Karpas-422 (cell line): ENCODE data around the genes ZNRD2, KAT5 and FOSL1.

DNA sequence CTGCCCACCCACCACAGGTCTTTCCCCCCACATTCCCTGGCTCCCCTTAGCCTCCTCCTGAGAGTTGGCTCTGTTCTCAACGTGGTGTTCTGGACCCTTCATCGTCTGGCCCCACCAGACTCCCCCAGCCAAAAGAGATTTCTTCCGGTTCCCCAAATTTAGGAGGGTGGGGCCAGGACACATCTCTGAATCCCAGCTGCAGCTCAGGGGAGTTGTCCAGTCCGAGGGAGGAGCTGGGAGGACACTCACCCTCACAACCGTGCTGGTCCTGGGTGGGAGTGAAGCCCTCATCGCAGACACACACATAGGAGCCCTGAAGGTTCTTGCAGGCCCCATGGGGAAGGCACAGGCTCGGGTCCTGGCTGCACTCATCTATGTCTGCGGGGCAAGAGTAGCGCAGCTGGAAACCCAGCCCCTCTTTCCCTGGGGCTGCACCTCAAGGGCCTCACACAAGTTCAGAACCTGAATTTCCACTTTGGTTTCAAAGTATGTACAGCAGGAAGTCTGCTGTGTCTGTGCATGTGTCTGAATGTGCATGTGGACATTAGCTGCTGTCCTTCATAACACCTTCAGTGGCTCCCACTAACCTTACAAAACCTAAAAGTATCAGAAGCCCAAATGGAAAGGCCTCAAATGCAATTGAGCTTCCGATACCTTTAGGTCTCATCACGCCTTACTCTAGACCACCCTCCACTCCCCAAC is 16.6 kb downstream of the SCYL1 start:
- PRO-cap = no peak
- RAMPAGE, long total RNA = no peak

- PRO-cap = bidirectional peak, plus-strand start at chr11:65570477, minus-strand start at chr11:65570299
- RAMPAGE, long total RNA = start-site peak on the minus strand at chr11:65570306-65570367, 20 and 32 reads in 2 replicates; start-site peak on the plus strand at chr11:65570447-65570486, 179 and 69 reads in 2 replicates
Measured at GRCh38 chr11:65569384-65570681, at the start of gene ZNRD2. Gene ZNRD2, plus strand, starts transcription at chr11:65570477.

DNA sequence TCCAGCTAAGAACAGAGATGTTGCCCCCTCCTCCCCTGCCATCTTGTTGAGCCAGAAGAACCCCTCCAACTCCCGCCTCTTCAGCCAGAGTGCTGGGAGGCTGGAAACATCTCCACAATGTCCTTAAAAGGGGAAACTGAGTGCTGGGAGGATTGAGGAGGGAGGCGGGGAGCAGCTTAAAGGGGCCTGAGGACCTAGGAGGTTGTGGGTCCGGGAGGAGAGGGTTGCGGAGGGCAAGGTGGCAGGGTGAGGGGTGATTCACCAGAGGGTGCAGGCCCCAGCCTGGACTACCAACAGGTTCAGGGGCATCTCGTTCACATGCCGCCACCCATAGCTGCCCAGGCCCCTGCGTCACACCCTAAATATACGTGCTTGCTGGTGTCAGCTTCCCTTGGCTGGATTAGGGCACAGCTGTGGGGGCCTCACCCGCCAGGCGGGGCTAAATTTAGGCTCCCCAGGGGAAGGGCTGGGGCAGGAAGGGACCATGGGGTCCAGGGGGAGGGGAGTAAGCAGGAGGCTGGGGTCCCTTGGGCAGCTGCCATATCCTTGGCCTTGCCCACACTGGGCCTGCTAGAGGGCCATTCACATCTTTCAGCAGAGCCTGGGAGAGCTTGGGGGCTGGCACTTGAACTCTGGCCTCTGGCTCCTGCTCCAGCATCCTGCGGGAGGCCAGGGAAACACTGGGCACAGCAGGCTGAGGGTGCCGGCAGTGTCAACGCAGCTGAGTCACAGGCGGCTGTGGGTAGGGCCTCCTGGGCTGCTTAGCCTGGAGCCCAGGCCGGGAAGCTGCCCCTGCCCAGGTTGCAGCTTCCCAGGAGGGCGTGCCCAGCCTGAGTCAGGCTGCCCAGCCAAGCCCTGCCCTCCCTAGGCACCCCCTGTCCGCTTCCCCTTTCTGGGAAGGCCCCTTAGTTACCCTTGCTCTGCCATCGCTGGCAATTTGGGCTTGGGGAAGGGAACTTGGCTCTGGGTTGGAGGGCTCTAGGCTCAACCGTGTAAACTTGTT is 1.3 kb downstream of the EHBP1L1 start:
- PRO-cap = unidirectional peak, minus-strand start at position 366 of the sequence
- RAMPAGE, long total RNA = no peak

GRCh38 chr11:65577814-65578075 is 1.9 kb downstream of the EHBP1L1 start:
- PRO-cap = no peak
- RAMPAGE, long total RNA = no peak

DNA sequence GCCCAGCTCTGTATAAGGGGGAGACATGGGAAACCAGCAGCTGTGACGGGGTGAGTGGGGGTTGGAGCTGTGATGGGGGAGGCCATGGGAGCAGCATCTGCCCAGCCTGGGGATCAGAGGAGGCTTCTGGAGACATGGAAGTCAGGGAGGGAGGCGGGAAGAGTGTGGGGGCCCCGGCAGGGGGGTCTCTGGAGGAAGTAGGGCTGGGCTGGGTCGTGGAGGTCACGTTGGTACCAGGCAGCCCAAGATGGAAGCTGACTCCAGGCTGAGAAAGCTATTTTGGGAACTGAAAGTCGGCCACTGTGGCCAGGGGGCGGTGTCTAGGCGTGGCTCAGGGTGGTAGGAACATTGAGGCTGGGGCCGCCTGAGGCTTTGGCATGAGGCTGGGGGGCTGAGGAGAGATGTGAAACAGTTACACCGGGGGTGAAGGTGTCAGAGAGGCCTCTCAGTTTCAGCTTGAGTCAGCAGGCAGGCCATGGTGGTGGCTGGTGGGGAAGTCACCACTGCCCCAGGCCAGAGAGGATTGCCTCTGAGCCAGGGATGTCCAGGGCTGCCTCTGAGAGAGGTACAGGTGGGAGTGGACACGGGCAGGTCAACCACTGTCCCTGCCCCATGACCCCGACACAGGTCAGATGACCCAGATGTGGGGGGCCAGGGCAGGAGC is 7.5 kb downstream of the KCNK7 start:
- PRO-cap = no peak
- RAMPAGE, long total RNA = no peak

GRCh38 chr11:65643680-65644271 is 5.9 kb downstream of the SIPA1 start:
- PRO-cap = no peak
- RAMPAGE, long total RNA = no peak

DNA sequence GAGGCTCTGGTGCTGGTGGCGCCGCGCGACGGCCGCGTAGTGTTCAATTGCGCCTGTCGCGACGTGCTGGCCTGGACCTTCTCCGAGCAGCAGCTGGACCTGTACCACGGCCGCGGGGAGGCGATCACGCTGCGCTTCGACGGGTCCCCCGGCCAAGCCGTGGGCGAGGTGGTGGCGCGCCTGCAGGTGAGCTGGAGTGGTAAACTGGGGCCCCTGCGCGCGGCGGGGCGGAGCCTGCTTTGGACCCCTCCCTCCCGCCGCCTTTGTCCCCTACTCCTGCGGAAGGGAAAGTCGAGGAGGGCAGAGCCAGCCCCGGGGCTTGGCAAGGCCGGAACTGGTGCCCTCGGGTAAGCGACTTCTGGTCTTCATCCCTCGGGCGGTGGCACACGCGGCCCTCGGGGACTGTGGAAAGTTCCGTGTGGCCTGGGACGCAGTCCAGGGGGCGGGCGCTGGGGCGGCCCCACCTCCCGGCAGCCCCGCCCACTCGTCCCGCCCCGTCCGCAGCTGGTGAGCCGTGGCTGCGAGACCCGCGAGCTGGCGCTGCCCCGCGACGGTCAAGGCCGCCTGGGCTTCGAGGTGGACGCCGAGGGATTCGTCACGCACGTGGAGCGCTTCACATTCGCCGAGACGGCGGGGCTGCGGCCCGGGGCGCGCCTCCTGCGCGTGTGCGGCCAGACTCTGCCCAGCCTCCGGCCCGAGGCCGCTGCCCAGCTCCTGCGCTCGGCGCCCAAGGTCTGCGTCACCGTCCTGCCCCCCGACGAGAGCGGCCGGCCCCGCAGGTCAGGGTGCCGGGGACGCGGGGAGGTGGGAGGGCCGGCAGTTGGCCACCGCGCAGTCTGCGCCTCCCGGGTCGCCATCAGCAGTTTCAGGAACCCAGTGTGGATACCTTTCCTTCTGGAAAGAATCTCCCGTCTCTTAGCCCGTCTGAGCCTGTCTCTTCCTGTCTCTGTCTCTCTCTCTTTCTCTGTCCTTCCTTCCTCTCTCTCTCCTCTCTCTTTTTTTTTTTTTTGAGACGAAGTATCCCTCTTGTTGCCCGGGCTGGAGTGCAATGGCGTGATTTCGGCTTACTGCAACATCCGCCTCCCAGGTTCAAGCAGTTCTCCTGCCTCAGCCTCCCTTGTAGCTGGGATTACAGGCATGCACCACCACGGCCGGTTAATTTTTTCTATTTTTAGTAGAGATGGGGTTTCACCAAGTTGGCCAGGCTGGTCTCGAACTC is 9.4 kb downstream of the SIPA1 start:
- PRO-cap = no peak
- RAMPAGE, long total RNA = no peak

DNA sequence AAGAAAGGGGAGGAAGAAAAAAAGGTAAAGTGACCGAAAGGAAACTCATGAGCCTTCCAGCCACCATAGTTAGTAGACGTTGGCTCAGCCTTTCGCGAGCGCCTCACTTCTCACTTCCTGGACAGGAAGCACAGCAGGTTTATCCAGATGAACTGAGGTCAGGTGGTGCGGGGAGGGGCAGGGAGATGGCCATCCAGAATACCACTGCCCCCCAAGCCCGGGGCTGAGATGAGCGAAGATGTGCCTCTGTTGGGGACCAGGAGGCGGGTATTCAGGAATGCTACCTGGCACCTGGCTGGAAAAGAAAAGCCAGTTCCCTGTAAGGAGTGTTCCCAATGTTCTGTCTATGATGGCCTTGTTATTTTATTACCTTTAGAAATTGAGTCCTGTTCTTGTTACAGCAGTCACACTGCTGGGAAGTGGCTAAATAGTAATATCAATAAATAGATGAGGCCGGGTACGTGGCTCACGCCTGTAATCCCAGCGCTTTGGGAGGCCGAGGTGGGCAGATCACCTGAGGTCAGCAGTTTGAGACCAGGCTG is 19.5 kb upstream of the KAT5 start:
- PRO-cap = no peak
- RAMPAGE, long total RNA = no peak

GRCh38 chr11:65711973-65713176 is at the start of gene KAT5:
Gene KAT5, plus strand, starts transcription at chr11:65712252.
- PRO-cap = bidirectional peak, plus-strand start at chr11:65712252, minus-strand start at chr11:65712223
- RAMPAGE, long total RNA = no peak

GRCh38 chr11:65713839-65714402 is 1.9 kb downstream of the KAT5 start:
- PRO-cap = no peak
- RAMPAGE, long total RNA = no peak

DNA sequence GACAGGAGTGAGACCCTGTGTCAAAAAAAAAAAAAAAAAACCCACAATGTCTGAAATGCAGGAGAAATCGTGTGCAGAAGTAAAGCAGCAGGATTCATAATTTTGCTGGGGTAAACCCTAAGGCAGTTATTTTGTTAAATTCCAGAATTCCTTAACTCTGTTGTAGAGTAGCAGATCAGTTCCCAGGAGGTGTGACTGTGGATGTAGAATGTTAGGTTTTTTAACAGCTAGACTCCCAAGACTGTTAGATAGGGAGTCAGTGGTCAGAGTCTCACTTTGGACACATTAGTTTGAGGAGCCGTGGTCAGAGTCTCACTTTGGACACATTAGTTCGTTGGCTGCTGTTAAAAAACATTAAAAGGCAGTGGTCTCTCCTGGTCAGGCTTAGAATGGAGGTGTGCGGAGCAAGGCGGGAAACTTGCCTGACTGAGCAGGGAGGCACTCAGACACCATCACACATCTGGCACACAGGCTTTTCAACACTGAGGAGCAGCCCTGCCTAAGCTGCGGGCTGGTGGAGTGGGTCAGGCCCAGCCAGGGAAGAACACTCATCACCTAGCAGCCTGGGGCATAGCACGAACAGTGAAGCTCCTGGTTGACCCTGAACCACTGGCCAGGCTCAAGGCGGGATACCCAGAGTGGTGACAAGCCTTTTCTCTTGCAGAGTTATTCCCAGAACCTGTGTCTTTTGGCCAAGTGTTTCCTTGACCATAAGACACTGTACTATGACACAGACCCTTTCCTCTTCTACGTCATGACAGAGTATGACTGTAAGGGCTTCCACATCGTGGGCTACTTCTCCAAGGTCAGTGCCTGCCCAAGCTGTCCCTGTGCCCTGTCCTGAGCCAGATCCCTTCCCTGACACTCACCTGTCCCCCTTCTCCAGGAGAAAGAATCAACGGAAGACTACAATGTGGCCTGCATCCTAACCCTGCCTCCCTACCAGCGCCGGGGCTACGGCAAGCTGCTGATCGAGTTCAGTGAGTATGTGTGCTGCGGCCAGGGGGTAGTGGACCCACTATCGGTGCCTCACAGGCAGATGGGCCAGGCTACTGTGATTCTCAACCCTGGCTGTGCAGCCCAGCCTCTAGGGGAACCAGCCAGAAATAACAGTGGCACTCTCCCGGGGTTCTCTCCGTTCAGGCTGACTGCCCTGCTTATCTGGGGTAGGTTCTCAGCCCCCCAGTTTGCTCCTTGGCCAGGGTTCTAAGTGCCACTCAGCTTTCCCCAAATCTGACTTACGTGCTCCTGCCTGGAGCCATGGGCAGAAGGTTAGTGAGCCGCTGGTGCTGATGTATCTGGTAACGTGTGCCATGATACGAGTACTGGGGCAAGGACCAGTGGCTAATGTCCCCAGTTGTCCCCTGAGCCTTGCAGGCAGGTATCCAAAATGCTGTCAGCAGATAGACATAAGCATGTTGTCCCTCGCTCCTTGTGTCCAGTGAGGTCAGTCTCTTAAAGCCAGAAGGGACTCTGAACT is 4.1 kb downstream of the RNASEH2C start:
- PRO-cap = no peak
- RAMPAGE, long total RNA = no peak

GRCh38 chr11:65789698-65790422 is 3.0 kb downstream of the OVOL1 start:
- PRO-cap = no peak
- RAMPAGE, long total RNA = no peak

DNA sequence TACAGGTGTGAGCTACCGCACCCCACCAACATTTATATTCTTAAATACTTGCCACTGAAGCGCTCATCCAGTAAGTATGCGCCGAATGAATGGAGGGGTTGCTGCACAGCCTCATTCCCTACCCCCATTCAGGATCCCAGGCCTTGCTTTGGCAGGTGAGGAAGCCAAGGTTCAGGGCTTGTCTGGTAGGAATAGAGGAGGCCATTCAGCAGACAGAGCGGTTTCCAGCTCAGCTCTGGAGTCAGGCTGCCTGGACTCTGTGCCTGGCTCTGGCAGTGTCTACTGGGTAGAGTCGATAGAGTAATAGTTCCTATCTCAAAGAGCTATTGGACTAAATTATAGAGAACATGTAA is 6.8 kb upstream of the SNX32 start:
- PRO-cap = no peak
- RAMPAGE, long total RNA = no peak

GRCh38 chr11:65865839-65867308 is 6.1 kb downstream of the MUS81 start:
- PRO-cap = no peak
- RAMPAGE, long total RNA = no peak

DNA sequence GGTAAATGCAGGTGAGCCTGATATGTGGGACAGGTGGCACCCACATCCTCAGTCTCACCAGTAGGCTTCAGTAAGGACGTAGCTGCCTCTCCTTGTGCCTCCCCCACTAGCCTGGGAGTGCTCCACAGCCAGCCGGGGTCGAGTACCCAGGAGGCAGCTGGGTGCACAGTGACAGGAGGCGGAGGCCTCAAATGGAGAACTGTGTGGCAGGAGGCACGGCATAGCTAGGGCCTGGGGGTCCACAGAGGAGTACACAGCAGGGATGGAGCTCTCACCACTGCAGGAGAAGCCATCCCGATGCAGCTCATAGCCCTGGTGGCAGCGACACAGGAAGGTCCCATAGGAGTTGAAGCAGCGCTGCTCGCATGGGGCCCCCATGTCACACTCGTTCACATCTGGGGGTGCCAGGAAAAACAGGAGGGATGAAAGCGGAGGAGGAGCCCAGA is 3.0 kb downstream of the EFEMP2 start:
- PRO-cap = no peak
- RAMPAGE, long total RNA = no peak

DNA sequence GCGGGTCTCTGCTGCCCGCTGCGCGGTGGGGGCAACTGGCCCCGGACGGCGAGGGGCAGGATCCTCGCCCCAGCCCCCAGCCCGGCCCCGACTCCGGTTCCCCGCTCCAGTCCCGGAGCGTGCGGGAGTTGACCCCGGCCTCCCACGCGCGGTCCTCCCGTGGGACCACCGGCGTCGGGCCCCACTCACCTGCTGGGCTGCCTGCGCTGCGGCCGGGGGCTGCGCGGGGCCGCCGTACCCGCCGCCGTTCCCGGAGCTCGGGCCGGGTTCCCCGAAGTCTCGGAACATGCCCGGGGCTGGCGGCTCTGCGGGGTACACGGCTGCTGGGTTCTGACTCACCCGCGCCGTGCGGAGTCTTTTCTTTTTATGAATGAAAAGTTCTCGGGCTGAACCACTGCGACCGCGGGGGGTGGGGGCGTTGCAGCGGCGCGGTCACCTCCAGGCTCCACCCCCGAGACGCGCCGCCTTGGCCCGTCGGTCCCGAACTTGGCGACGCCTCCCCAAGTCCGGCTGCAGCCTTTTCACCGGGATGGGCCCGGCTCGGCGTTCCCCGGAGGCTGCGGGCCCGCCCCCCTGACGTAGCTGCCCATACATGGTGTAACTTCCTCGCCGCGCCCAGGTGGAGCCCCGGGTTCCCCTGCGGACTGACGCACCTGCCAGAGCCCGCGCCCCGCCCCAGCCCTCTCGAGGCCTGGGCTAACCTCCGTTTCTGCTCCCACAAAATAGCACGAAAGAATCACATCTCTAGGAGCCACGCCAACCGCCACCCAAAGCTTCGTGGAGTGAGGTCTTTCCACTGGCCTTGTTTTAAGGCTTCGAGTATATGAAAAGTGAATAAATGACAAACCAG is at the start of gene FOSL1:
Gene FOSL1, minus strand, starts transcription at position 337 of the 850 bp plus-strand sequence.
- PRO-cap = unidirectional peak, minus-strand start at position 337 of the sequence
- RAMPAGE, long total RNA = no peak

GRCh38 chr11:65962366-65963427 is 1.2 kb downstream of the SART1 start:
- PRO-cap = no peak
- RAMPAGE, long total RNA = no peak

DNA sequence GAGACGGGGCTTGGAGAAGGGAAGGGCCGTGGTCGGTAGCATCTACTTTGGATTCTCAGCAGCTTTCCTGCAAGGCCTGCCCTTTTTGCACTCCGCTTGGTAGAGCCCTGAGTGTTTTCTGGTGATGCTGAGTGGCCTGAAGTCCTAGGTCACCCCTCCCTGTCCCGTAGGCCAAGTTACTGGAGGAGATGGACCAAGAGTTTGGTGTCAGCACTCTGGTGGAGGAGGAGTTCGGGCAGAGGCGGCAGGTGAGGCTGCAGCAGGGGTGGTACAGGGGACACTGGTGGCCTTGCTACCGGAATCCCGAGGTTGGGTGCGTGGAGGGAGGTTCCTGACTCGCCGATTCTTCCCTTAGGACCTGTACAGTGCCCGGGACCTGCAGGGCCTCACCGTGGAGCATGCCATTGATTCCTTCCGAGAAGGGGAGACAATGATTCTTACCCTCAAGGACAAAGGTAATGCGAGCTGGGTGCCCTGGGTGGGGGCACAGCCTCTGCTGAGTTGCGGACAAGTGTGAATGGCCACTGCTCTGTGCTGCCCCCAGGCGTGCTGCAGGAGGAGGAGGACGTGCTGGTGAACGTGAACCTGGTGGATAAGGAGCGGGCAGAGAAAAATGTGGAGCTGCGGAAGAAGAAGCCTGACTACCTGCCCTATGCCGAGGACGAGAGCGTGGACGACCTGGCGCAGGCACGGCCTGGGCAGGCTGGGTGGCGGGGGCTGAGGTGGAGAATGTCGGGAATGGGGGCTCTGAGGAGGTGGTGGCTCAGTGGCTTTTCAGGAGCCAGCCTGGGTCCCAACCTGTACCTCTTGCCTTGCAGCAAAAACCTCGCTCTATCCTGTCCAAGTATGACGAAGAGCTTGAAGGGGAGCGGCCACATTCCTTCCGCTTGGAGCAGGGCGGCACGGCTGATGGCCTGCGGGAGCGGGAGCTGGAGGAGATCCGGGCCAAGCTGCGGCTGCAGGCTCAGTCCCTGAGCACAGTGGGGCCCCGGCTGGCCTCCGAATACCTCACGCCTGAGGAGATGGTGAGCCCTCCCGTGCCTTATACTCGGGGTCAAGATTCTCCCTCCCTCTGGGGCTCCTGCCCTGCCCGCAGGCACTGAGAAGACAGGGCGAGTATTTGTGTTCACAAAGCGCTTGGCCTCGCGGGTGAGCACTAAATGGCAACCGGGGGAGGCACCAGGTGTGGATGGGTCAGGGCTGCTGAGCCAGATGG is 4.4 kb downstream of the SART1 start:
- PRO-cap = no peak
- RAMPAGE, long total RNA = no peak

GRCh38 chr11:66080937-66081351 is 10.9 kb downstream of the PACS1 start:
- PRO-cap = no peak
- RAMPAGE, long total RNA = no peak

DNA sequence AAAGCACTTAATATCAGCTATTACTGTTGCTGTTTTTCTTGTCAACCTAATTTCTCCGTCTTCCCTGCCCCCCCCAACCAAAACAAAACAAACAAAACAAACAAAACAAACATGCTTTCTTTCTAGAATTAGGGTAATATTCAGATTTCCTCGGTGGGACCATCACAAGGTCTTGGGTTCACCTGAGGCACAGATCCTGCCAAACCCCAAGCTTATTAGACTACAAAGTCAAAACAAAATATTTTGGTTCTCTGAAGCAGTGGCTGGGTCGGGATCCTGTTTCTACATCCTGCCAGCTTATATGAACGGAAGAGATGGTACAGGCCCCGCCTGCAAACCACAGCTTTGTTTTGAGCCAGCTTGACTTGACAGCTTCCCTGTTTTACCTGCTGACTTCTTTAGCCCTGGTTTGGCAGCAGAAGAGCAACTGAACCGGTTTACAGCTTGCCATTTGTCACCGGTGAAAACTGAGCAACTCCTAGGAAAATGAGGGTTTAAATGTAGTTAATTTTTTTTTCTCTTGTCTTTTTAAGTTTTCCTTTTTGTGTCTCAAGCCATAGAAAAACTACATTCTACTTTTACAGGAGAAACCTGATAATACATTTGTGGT is 11.4 kb downstream of the PACS1 start:
- PRO-cap = unidirectional peak, minus-strand start at position 275 of the sequence
- RAMPAGE, long total RNA = no peak